ENCODE results near the genes IFNA21 and IFNA7.

DNA sequence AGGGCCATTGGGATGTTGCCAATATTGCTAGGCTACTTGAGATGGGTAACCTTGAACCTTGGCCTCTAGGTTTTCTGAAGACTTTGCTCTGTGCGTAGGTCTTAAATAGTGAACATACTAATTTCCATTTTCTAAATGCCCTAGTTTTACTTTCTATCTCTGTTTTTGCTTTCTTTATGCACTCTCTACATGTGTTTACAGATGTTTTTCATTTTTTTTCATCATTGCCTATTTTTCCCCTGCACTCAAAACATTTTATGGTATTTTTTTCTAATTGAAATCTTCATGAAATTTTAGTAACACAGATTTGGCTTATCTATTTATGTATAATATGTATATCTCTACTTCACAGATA is at the start of gene IFNA21:
IFNA21 (minus strand) TSS at position 56 of the 355 bp plus-strand sequence.
- PRO-cap, result no peak
- RAMPAGE, long total RNA, 4 experiments, result no peak in any of the 4 experiments

GRCh38 chr9:21202071-21202440 is at the start of gene IFNA7:
Gene IFNA7, minus strand, starts transcription at chr9:21202205.
- PRO-cap, result no peak
- RAMPAGE, long total RNA, 4 experiments, result no peak in any of the 4 experiments

DNA sequence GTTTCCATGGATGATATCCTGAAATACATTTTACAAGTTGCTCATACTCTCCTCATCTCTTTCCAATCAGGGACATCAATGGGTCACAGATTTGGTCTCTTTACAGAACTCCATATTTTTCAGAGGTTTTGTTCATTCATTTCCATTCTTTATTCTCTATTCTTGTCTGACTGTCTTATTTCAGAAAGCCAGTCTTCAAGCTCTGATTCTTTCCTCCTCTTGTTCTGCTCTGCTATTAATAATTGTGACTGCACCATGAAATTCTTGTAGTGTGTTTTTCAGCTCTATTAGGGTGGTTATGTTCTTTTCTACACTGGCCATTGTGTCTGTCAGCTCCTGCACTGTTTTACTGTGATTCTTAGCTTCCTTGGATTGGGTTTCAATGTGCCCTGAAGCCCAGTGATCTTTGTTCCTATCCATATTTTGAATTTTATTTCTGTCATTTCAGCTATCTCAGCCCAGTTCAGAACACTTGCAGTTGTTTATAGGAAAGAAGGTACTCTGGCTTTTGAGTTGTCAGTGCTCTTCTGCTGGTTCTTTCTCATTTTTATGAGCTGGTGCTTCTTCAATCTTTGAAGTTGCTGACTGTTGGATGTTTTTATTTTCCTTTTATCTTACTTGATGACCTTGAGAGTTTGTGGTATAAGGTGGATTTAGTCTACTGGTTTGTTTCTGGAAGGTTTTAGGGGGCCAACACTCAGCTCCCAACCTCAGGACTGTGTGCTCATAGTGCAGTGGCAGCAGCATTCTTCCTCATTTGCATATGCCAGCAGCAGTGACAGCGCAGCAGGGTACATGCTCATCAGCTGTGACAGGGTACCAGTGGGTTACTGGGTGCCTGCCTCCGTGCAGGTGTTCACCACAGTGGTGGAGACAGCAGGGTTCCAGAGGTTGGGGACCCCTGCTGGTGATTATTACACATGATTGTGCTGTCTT is 45.1 kb upstream of the IFNE start:
- PRO-cap, result no peak
- RAMPAGE, long total RNA, 4 experiments, result no peak in any of the 4 experiments

GRCh38 chr9:21803029-21803664 is 711 bp downstream of the MTAP start:
- PRO-cap, result unidirectional peak, minus-strand start at chr9:21803230
- RAMPAGE, long total RNA, 4 experiments, result no peak in any of the 4 experiments

DNA sequence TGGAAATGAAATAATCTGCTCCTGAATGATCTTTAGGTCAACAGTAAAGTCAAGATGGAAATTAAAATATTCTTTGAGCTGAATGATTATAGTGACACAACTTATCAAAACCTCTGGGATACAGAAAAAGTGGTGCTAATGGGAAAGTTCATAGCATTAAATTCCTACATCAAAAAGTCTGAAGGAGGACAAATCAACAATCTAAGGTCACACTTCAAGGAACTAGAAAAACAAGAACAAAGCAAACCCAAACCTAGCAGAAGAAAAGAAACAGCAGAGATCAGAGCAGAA is 41.1 kb downstream of the MTAP start:
- PRO-cap, result no peak
- RAMPAGE, long total RNA, 4 experiments, result no peak in any of the 4 experiments

- PRO-cap, result no peak
- RAMPAGE, long total RNA, 4 experiments, result no peak in any of the 4 experiments
These were observed 50.9 kb downstream of the MTAP start for GRCh38 chr9:21853195-21853925.

DNA sequence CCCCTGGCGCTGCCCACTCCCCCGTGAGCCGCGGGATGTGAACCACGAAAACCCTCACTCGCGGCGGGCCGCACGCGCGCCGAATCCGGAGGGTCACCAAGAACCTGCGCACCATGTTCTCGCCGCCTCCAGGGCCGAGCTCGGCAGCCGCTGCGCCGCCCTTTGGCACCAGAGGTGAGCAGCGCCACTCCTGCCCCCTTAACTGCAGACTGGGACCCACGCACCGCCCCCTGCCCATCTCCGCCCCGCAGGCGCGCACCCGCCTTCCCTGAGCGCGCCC is 14.9 kb downstream of the CDKN2B start:
- PRO-cap, result bidirectional peak, plus-strand start outside the sequence, minus-strand start at position 164 of the sequence
- RAMPAGE, long total RNA, 4 experiments, result start-site peak on the minus strand in 1 of 4 experiments, centred at position 144 of the sequence, 7 reads per replicate

- PRO-cap, result no peak
- RAMPAGE, long total RNA, 4 experiments, result no peak in any of the 4 experiments
These were observed 32.7 kb upstream of the CDKN2B start for GRCh38 chr9:22041736-22042357.

- PRO-cap, result no peak
- RAMPAGE, long total RNA, 4 experiments, result no peak in any of the 4 experiments
These were observed 94.2 kb upstream of the CDKN2B start for GRCh38 chr9:22103159-22103856.

DNA sequence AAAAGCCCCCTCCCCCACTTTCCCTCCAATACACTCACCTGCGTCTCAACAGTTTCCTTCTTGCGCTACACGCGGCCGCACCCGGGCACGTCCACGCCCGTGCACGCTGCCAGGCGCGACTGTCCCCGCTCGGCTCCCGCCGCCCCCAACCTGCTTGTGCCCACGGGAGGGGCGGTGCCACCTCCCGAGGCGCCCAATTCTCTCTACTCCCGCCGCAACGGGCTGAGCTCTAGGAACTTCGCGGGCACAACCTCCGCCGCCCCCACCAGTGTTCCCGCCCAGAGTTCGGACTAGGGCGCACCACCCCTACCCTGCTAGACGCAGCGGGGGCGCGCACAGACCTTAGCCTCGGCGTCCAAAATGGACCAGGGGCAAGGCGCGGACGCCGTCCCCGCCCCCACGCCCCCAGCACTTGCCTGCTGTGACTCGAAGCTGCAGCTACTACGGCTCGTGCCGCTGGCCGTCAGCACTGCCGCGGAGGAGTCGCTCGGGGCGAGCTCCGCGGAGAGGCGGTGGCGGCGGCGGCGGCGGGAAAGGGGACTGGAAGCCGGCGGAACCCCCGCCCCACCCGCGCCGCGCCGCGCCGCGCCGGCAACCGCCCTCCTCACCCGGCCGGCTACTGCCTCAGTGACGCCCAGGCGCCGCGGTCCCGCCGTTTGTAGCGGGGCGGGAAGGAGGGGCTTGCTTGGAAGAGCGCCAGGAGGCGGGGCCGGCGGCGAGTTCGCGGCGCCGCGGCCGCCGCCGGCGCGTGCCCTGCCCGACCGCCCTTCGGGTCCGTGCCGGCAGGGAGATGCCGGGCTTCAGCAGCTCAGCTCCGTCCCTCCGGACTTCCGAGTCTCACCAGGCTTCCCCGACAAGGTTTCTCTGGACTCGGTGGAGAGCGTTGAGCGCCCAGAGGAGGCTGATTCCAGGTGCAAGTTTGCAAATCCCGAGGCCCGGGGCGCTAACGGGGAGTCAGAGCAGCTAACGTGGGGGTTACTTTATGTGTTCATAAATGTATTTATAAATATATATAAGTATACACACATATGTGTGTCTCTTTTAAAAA is 4.5 kb downstream of the ELAVL2 start:
- PRO-cap, result bidirectional peak, plus-strand start at position 771 of the sequence, minus-strand start at position 629 of the sequence
- RAMPAGE, long total RNA, 4 experiments, result no peak in any of the 4 experiments

DNA sequence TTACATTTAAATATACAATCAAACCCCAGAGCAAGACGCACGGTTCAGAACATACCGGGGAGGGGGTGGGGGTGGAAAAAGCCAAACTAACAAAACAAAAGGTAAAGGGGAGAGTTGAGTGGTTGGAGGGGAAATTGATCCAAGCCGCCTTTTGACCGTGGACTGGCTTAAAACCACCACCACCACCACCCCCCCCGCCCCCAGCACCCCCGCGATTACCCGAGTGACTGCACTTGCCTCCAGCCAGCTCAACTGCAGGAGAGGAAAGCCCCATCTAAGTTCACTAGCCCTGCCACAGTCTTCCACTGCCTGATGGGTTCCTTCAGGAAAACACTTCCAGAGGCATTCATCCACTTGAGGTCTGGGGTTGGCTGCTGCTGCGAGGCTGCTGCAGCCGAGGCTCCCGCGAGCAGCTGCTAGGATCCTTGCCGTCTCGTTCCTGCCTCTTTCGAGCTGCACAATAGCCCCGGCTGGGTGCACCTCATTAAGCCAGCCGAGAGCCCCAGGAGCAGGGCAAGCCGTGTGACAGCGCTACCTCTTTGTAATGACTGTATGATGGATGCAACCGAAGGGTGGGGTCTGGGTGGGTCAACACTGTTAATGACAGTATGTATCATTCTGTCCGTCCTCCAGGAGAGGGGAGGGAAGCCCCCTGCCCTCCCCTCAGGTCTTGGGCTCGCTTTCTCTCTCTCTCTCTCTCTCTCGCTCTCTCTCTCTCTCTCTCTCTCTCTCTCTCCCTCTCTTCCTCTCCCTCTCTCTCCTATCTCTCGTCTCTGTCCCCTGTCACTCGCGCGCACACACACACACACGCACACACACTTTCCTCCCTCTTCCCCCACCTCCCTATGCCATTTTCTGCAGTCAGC is 24.2 kb upstream of the ELAVL2 start:
- PRO-cap, result no peak
- RAMPAGE, long total RNA, 4 experiments, result no peak in any of the 4 experiments

- PRO-cap, result no peak
- RAMPAGE, long total RNA, 4 experiments, result no peak in any of the 4 experiments
These were observed 34.3 kb upstream of the IZUMO3 start for GRCh38 chr9:24579990-24580404.

DNA sequence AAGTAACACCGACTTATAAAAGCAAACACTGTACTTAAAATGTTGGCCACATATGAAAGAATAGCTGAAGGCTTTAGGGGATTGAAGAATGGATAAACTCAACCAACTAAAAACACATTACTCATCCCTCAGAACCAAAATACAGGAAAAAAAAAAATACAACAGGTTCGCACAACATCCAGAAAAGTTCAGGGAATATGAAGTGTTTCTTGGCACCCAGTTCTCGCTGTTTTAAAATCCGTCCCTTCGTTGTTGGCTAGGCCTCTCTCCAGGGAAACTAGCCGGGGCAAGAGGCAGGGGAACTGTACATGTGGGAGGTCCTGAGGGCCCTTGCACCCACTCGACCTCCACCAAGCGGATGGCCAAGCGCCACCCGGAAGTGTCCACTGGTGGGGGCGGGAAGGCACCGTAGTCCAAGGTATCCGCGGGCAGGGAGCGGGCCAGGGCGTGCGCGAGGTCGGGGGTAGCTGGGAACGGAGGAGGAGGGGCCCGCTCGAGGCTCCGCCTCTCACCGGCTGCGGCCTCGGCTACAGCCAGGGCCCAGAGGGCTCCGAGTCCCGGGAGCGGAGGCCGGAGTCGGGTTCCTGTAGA is 993 bp downstream of the TUSC1 start:
- PRO-cap, result bidirectional peak, plus-strand start at position 553 of the sequence, minus-strand start at position 385 of the sequence
- RAMPAGE, long total RNA, 4 experiments, result start-site peak on the plus strand in 4 of 4 experiments, centred at positions 501 to 510 of the sequence, 10 to 14 reads per replicate

DNA sequence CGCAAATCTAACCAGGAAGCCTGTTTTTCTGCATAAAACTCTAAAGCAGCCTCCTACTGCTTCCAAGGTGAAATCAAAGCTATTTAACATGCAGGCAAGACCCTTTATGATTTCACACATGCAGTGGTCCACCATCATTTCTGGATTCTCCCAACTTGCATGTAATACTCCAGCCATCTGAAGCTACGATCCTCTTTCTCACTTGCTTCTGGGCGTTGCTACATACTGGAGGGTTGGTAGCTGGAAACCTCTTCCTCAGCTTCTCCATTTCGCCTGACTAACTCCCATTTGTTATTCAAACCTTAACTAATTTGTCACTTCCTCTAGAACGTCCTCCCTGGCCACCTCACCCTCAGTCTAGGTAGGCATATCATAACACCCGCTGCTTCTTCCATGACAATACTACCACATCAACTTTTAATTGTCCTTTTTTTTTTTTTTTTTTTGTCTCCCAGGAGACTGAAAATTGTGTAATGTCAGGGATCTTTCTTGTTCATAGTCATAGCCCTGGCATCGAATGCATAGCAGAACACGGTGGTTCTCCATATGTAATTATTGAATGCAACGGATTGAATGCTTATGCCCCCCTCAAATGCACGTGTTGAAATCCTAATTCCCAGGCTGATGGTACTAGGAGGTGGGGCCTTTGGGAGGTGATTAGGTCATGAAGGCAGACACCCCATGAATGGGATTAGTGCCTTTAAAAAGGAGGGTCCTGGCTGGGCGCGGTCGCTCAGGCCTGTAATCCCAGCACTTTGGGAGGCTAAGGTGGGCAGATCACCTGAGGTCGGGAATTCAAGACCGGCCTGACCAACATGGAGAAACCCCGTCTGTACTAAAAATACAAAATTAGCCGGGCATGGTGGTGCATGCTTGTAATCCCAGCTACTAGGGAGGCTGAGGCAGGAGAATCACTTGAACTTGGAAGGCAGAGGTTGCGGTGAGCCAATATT is 72.8 kb upstream of the EQTN start:
- PRO-cap, result no peak
- RAMPAGE, long total RNA, 4 experiments, result no peak in any of the 4 experiments

GRCh38 chr9:27382376-27382930 is 85.5 kb upstream of the EQTN start:
- PRO-cap, result no peak
- RAMPAGE, long total RNA, 4 experiments, result no peak in any of the 4 experiments

DNA sequence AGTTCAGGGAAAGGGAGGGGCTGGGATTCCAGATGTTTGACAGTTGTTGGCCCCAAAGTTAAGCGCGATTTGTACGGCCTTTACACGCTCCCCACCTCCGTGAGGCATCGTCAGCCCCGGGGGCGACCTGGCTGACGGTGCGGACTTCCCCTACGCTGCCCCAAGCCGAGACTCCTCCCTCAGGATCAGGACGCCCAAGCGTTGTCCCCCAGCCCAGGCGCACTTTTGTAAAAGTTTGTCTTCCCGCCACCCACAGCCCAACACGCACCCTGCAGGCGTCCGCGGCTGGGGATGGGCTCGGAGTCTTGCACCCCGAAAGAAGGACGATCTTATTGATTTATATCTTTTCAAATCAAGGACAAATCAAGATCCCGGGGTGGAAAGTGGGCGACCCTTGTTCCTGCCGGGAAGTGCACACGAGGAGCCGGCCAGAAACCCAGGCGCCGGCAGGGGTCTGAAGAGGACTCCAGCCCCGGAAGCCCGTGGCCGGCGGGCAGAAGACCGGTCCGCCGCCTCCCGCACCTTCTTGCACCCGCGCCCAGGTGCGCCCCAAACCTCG is 619 bp downstream of the MOB3B start:
- PRO-cap, result bidirectional peak, plus-strand start at position 238 of the sequence, minus-strand start at position 133 of the sequence
- RAMPAGE, long total RNA, 4 experiments, result no peak in any of the 4 experiments

GRCh38 chr9:27570921-27571342 is 2.3 kb downstream of the C9orf72 start:
- PRO-cap, result no peak
- RAMPAGE, long total RNA, 4 experiments, result no peak in any of the 4 experiments

- PRO-cap, result unidirectional peak, minus-strand start at chr9:27600451
- RAMPAGE, long total RNA, 4 experiments, result no peak in any of the 4 experiments
These were observed 27.0 kb upstream of the C9orf72 start for GRCh38 chr9:27600172-27600887.

DNA sequence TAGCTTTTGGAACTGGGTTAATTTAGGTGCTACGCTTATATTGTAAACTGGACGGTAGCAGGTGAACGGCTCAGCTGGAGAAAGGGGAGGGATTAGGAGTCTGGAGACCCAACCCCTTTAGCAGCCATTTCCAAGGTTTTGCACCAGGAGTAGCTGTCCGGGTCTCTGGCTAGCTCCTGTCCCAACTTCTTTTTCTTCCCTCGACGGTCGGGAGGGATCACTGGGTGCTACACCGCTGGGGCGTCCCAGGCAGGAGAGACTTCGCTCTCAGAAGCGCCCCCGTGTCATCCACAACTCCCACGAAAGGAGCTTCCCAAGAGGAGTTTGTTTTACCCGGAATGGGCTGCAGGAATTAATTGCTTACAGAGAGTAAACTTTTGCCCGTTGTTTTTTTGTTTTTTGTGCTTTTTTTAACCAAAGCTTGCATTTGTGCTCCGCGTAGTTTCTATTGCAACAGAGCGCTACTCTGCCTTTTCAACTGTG is 817 bp upstream of the LINGO2 start:
- PRO-cap, result no peak
- RAMPAGE, long total RNA, 4 experiments, result no peak in any of the 4 experiments

DNA sequence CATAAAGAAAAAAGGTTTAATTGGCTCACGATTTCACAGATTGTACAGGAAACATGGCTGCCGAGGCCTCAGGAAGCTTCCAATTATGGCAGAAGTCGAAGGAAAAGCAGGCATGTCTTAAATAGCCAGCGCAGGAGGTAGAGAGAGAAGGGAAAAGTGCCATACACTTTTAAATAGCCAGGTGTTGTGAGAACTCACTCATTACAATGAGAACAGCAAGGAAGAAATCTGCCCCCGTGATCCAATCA is 1484.0 kb upstream of the LINGO2 start:
- PRO-cap, result no peak
- RAMPAGE, long total RNA, 4 experiments, result no peak in any of the 4 experiments

All from gastroesophageal sphincter (tissue), 4 donors.